ENCODE measurements around a stretch of chr2.

- PRO-cap = no peak
Observed at GRCh38 chr2:71554008-71554569, 87.6 kb downstream of the DYSF start.

DNA sequence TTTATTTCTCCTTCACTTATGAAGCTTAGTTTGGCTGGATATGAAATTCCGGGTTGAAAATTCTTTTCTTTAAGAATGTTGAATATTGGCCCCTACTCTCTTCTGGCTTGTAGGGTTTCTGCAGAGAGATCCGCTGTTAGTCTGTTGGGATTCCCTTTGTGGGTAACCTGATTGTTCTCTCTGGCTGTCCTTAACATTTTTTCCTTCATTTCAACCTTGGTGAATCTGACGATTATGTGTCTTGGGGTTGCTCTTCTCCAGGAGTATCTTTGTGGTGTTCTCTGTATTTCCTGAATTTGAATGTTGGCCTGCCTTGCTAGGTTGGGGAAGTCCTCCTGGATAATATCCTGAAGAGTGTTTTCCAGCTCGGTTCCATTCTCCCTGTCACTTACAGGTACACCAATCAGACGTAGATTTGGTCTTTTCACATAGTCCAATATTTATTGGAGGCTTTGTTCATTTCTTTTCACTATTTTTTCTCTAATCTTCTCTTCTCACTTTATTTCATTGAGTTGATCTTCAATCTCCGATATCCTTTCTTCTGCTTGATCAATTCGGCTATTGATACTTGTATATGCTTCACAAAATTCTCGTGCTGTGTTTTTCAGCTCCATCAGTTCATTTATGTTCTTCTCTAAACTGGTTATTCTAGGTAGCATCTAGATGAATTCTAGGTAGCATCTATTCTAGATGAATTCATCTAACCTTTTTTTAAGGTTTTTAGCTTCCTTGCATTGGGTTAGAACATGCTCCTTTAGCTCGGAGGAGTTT lies 151.2 kb upstream of the CYP26B1 start:
- PRO-cap = no peak

DNA sequence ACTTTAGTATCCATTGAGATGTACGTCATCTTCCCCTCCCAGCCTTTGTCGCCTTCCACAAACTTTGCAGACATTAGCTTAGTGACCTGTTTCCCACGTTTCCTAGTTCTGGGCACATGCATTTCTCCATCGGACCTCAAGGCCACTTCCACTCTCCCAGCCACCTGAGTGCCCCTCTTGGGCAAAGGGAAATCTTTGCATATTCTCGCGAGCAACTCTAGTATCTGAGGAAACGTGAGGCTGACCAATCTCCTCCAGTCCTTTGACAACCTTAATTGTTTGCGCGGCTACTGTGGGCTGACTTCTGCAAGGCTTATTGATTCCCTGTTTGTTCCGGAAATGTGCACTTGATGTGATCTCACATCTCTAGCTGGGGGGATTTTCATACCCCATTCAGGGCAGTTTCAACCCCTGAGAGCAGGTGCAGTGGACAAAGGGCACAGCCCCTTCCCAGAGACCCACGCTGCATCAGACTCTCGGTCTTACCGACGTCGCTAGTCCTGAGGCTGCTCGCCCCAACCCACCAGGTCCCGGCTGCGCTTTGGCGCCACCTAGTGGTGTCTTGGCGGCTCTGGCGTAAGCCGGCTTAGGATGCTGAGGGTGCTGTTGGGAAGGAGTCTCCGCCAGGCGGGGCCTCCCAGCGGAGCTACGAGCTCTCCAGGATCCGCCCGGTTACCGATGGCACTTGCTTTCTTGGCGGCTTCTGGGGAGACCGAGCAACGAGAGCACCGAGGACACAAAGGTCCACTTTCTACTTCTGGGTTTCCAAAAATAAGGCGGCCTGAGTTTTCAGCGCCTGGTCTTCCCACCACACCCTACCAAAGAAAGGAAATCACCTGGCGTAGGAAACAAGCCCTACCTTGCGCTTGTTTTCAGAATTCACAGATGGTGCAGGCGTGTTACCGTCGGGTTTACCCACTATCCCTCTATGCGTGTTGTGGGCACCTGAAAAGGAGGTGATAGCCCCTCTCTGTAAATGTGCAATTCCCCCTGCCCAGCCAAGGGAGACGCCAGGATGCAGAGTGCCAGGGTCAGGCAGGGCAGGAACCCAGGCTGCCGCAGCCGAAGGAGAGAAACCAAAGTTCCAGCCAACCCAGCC lies 24.7 kb upstream of the SPR start:
- PRO-cap = no peak

- PRO-cap = no peak
Observed at GRCh38 chr2:73068994-73069526, 2.5 kb downstream of the SFXN5 start.

DNA sequence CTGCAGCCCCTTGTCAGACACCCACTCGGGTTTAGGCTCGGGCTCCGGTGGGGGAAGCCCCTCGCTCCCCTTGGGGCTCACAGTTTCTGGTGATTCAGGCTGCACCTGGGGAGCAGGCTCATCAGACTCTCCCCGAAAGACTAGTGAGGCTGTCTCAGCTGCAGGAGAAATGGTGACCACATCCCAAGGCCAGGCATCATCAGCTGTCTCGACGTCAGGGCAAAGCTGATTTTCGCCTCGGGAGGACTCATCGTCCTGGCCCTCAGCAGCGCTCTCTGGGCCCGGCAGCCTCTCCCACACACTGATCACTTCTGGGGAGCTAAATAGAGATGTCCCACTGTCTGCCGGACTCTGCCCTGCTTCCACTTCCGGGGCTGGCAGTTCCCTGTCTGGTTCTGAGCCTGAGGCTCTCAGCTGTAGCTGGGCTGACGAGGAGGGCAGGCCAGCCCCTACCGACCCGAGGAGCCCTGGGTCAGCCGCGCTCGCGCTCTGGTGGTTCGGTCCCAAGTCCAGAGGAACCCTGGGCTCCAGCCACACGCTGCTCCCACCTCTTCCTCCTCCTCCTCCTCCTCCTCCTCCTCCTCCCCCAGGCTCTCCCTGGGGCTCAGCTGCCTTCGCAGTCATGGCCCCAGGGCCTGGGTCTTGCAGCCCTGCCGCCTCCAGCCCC lies 9.2 kb upstream of the SFXN5 start:
- PRO-cap = no peak

- PRO-cap = bidirectional peak, plus-strand start at chr2:73175924, minus-strand start at chr2:73175894
Observed at GRCh38 chr2:73175519-73176073, 26.8 kb upstream of the NOTO start.

DNA sequence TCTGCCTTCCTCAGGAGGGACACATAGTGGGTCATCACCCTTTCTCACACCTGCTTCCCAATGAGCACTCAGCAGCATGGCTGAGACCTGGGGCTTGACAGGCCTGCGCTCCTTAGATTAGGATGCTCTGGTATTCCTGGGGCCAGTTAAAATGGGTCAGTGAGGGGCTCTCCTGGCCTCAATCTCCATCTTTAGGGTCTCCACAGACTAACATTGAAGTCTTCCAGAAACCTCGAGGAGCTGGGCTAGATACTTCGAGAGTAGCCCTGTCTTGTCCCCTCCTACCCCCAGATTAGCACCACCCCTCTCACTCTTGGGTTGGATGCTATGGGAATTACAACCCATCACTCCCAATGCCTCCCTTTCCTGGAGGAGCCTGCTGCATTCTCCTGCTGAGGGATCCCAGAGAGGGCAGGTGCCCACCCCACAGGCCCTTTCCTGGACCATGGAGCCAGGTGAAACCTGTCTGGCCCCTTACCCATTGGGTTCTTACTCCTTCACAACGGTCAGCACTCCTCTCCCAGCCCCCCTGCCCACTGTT lies 6.3 kb downstream of the PRADC1 start:
- PRO-cap = no peak

- PRO-cap = no peak
Observed at GRCh38 chr2:73254889-73255693, 21.0 kb downstream of the CCT7 start.

DNA sequence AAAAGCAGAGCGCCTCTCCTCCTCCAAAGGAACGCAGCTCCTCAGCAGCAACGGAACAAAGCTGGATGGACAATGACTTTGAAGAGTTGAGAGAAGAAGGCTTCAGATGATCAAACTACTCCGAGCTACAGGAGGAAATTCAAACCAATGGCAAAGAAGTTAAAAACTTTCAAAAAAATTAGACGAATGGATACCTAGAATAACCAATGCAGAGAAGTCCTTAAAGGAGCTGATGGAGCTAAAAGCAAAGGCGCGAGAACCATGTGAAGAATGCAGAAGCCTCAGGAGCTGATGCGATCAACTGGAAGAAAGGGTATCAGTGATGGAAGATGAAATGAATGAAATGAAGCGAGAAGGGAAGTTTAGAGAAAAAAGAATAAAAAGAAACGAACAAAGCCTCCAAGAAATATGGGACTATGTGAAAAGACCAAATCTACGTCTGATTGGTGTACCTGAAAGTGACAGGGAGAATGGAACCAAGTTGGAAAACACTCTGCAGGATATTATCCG lies 76.0 kb downstream of the ALMS1 start:
- PRO-cap = no peak

DNA sequence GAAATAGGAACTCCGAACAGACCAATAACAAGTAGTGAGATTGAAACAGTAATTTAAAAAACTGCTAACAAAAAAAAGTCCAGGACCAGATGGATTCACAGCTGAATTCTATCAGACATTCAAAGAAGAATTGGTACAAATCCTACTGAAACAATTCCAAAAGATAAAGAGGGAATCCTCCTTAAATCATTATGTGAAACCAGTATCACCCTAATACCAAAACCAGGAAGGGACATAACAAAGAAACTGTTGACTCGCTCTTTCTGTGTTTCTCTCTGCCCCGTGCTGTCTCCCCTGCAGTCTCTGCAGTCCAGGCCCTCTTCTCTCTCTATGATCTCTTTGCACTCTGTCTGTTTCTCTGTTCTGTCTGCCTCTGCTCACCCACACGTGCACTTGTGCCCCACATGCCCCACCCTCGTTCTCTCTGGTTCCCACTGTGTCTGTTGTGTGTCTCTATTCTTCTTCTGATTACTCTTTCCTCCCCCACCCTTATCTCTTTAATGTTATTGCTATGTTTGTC lies 54.2 kb downstream of the NAT8 start:
- PRO-cap = no peak

- PRO-cap = no peak
Observed at GRCh38 chr2:73684986-73685332, 42.7 kb upstream of the NAT8 start.

GRCh38 chr2:73699979-73700672 lies 37.0 kb downstream of the TPRKB start:
- PRO-cap = no peak

GRCh38 chr2:73730651-73731253 lies 6.4 kb downstream of the TPRKB start:
- PRO-cap = no peak

- PRO-cap = no peak
Observed at GRCh38 chr2:73830641-73831383, 2.1 kb downstream of the STAMBP start.

GRCh38 chr2:73908931-73909130 lies 16.0 kb downstream of the ACTG2 start:
- PRO-cap = no peak

DNA sequence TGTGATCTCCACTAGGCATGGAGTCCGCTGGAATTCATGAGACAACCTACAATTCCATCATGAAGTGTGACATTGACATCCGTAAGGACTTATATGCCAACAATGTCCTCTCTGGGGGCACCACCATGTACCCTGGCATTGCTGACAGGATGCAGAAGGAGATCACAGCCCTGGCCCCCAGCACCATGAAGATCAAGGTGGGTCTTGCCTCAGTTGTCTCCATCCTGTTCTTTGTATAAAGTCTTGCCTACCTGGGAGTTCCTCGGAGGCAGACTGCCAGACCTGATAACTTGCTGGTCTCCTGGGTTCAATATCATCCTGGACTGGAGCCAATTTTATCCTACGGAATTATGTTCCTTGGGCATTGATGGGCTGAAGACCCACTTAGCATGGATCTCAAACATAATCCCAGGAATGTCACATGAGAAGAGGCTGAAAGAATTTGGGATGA lies 10.1 kb upstream of the DGUOK start:
- PRO-cap = no peak

- PRO-cap = bidirectional peak, plus-strand start at chr2:73982391, minus-strand start at chr2:73982169
Observed at GRCh38 chr2:73981878-73982520, 2.7 kb upstream of the TET3 start.

DNA sequence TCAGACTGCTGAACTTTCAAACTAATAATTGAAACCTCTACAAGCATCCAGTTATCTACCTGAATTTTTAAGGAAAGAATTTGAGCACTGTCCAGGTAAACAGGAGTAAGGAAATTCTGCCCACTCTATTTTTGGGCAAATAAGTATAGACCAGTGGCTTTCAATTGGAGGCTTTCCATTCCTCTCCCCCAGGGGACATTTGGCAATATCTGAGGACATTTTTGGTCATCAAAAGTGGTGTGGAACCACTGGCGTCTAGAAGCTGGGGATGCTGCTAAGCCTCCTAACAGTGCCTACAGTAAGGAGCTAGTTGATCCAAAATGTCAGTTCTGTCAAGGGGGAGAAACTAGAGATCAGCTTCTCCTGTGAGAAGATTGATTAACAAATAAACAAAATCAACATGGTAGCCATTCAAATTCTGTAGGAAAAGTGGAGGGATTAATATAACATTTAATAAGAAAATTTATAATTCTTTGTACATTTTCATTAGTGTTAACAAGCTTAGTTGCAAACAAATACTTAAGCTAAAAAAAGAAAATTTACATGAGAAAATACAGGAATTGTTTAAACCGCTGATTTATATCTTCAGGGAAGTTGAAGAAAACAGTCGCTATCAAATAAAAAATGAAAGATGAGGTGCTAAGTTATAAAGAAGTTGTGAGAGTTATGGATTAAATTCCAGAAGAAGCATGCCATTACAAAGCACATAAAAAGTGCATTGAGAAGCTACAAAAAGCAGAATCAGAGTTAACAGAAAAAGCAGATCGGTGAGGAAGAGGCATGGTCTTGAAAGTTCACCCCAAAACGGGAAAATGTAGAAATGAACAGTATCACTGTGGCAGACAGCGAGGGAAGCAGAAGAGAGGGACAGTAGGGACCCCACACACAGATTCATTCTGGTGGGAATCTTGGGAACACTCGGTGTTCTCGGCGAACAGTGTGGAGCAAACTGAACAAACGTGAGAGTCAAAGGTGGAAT lies 73.0 kb downstream of the TET3 start:
- PRO-cap = no peak

- PRO-cap = no peak
Observed at GRCh38 chr2:74103281-74104336, 44.1 kb downstream of the BOLA3 start.

- PRO-cap = no peak
Observed at GRCh38 chr2:74105872-74106282, 41.8 kb downstream of the BOLA3 start.

Measured in trachea (tissue), 1 donor.